A673 (cell line): ENCODE data around the gene FBP2.

- PRO-cap: no peak
Measured at GRCh38 chr9:93447303-93447618, 4.2 kb upstream of the FAM120A start.

GRCh38 chr9:93465815-93466379, 12.5 kb upstream of the FAM120AOS start:
- PRO-cap: no peak

- PRO-cap: no peak
Measured at GRCh38 chr9:93500555-93501632, 47.5 kb upstream of the FAM120AOS start.

- PRO-cap: no peak
Measured at GRCh38 chr9:93510025-93510393, 56.6 kb upstream of the FAM120AOS start.

- PRO-cap: no peak
Measured at GRCh38 chr9:93518258-93518944, 58.0 kb upstream of the PHF2 start.

GRCh38 chr9:93558332-93558866, 18.0 kb upstream of the PHF2 start:
- PRO-cap: no peak

- PRO-cap: no peak
Measured at GRCh38 chr9:94553885-94554337, 39.7 kb downstream of the FBP2 start.

DNA sequence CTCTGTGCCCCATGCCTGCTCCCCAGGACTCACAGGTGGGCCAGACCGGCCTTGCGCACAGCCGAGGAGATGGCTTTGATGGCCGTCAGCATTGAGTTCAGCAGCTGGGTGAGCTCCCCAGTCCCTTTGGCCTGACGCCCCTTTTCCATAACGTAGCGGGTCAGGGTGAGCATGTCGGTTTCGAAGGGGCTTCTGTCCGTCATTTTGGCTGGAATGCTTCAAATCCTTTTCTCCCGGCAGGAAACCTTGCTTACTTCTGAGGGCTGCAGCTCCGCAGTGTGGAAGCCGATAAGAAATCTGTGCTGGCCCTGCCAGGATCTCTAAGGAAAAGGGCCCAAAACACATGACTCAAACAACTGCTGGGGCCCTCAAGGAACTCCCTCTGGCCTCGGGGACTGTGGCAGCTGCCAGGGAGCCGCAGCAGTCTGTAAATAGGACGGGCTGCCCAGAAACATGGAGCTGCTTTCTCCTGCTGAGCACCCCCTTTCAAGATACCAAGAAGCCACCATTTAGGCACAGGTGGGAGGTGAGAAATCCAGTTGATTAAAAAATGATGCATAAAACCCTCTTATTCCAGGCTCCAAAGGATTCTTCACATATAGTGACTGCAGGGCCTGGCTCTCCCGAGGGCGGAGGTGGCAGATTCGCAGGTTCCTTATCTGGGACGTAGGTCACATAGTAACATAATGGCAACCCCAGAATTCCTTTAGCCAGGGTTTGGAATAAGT, at the start of gene FBP2:
FBP2 (minus strand) TSS at position 301 of the 728 bp plus-strand sequence.
- PRO-cap: no peak

DNA sequence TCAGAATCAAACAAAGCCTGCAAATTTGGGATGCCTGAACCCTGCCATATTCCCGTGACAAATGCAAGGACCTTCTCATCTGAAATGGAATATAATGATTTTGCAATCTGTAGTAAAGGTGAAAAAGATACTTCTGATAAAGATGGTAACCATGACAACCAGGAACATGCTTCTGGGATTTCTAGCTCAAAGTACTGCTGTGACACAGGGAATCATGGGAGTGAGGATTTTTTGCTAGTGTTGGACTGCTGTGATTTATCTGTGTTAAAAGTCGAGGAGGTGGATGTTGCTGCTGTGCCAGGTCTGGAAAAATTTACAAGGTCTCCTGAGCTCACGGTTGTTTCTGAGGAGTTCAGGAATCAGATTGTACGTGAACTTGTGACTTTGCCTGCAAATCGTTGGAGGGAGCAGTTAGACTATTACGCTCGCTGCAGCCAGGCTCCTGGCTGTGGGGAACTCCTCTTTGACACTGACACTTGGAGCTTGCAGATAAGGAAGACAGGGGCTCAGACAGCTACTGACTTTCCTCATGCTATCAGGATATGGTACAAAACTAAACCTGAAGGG, 33.6 kb downstream of the AOPEP start:
- PRO-cap: no peak

GRCh38 chr9:94783181-94783842, 56.8 kb downstream of the AOPEP start:
- PRO-cap: no peak

DNA sequence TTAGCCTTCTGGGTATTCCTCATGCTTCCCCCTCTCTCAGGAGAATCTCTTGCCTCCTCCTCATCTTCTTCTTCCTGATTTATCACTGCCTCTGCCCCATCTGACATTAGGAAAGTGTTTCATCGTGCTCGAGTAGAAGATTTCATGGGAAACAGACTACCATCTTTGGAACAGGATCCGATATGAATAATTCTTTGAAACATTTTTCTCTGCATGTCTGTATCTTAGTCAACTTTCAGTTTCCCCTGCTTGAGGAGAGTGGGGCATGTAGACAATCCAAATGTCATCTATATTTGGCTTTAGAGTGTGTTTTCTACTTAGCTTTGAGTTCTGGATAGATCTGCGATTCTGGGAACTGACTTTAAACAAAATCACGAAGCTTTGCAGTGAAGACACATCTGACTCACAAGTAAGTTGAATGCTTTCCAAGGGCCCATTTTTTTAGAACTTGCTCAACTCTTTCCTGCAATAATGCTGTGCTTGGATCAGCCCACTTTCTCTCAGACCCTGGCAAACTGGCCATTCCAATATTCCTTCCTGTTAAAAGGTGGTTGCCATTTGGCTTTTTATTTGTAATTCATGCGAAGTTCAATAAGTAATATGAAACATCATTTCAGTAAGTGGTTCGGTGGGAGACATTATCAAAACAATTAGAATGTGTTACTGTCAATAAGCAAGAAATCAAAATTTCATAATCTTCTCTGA, 174.1 kb downstream of the AOPEP start:
- PRO-cap: no peak

DNA sequence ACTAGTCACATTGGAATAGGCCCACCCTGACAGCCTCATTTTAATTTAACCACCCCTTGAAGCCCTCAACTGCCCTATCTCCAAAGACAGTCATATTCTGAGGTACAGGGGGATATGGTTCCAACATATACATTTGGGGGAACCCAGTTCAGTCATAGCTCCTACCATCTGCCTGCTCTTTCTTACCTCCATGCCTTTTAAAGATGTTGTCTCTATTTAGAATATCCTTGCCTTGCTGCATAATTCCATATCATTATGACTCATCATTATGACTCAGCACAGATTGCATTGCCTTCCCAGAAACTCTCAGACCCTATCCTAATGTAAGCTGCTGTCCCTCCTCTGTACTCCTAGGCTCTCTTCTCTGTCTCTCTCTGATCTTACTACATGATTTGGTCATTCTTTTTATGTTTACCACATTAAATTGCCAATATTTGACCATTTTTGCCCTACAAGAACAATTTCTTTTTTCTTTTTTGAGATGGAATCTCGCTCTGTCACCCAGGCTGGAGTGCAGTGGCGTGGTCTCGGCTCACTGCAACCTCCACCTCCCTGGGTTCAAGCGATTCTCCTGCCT, 211.0 kb downstream of the AOPEP start:
- PRO-cap: bidirectional peak, plus-strand start at position 316 of the sequence, minus-strand start at position 192 of the sequence

DNA sequence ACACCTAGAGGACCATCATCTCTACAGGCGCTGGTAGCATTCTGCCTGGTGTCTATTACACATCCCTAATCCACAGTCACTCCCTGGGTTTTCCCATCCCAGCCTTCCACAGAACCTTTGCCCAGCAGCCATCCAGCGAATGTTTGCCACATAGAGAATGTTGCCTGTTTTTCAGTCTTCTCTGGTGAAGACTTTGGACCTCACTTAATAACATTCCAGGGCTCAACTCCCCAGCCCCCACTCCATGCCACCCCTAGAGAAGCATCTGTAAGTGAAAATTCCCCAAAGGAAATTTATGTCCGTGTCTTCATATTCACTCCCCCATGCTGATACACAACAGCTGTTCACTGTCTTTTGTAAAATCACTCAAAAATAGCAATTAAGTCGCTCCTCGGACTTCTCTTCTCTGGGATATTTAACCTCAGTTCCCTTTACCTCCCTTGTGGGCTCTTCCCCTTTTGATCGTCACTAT, 249.6 kb downstream of the AOPEP start:
- PRO-cap: no peak

DNA sequence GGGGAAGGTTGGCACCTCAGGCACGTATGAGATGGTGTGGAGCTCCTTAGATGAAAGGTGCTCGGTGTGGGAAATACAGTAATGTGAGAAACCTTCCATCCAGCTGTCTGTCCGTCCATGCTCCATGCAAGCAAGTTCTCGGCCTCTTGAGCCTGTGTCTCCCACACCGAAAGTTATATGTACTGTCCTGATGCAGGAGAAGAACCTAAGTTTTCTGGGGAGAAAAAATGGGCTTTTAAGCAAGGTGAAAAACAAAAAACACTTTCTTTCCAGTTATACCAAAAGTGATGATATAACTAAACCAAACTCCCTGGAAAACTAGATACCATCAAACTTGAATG, 279.6 kb downstream of the FANCC start:
- PRO-cap: no peak

- PRO-cap: unidirectional peak, plus-strand start at chr9:95048497; unidirectional peak, minus-strand start at chr9:95048983
Measured at GRCh38 chr9:95048125-95049365, 269.0 kb downstream of the FANCC start.

GRCh38 chr9:95049812-95050640, 267.5 kb downstream of the FANCC start:
- PRO-cap: no peak

GRCh38 chr9:95077147-95077636, 240.3 kb downstream of the FANCC start:
- PRO-cap: no peak

DNA sequence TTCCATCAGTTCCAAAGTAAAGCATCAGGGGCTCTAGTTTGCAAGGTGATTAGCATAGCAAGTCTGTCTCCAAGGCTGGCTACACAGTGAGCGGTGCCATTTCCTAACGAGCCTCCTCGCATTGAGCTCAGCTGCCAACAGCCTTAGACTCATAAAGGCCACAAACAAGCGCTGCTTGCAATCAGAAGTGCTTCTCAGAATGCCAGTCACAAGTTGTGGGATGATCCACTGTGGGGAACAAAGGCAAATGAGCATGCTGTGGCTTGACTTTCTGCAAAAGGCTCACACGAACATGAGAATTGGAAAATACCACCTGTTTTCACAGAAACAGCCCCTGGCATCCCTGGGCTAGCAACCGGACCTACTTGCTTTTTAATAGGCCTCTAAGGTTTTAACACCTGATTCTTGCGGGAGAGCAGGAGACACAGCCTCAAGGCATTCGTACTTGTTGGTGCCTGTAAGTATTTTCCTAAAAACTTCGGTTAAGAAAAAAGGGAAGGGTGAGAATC, 215.5 kb downstream of the FANCC start:
- PRO-cap: no peak

- PRO-cap: no peak
Measured at GRCh38 chr9:95188539-95189049, 128.9 kb downstream of the FANCC start.

- PRO-cap: no peak
Measured at GRCh38 chr9:95425864-95426567, 83.0 kb downstream of the PTCH1 start.